ENCODE measurements around the genes DLX5 and ASNS.

- PRO-cap, result no peak
- RRBS, result no CpG with 5 or more reads among the region's 5 CpGs
Observed at GRCh38 chr7:95595254-95595625, 1.1 kb downstream of the PDK4 start.

DNA sequence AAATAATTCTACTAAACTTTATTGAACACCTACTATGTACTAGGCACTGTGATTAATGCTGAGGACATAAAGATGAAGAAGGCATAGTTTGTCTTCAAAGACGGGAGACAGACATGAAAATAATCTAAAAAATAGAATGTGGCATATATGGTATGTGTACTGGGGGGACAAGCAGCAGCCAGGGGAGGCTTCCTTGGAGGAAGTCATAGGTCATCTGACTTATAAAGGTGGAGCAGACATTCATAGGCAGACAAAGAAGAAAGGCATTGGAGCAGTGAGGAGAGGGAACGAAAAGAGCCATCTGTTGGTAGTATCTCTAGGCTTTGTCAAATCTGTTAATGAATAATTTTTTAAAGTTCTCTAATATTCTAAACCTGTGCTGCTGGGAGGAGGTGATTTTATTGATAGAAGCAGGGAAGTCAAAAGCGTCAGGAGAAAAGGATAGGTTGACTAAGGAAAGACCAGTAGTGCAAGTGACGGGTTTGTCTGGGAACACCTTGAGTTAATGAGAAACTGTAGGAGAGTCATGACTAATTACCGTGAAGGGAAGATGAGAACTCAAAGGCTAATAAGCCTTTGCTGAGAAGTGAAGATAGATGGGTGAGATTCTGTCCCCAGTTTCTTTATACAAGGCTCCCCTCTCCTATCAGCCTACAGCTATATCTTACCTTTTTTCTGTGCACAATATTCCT is 4.9 kb upstream of the PDK4 start:
- PRO-cap, result no peak
- RRBS, result no CpG with 5 or more reads among the region's 5 CpGs

DNA sequence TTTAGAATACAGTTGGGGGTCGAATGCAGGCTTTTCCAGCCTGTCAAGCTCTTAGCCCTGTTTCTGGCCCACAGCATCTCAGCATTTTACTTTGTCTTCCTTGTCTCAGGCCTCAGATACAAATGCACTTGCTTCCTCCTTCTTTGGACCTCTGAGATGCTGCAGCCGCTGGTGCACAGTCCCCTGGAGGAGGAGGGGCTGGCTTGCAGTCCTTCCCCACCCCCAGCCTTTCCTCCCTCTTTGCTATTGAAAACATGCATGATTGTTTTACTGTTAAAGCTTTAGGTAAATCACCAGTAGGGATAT is 1.8 kb downstream of the DYNC1I1 start:
- PRO-cap, result no peak
- RRBS, result no CpG with 5 or more reads among the region's 2 CpGs

- PRO-cap, result no peak
- RRBS, result no CpG with 5 or more reads among the region's 10 CpGs
Observed at GRCh38 chr7:95979828-95980612, 207.7 kb downstream of the DYNC1I1 start.

DNA sequence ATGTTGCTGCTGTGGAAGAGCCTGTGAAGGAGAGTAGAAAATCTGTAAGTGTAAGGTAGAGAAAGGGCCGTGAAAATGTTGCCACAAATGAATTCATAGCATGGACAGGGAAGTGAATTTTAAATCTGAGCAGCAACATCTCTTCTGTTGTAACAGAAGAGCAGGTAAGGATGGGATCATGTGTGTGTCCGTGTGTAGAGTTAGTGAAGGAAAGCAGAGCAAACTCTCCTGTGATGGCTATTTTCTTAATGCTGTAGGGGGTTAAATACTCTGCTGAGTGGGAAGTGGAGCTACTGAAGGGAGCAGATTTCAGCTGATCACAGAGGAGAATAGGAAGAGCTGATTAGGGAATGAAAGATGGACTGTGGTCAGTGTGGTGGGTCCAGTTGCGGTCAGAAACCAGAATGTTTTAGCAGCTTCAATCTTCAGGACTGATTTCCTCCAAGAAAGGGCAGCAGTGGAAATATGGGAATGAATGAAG is 272.2 kb downstream of the DYNC1I1 start:
- PRO-cap, result no peak
- RRBS, result no CpG with 5 or more reads among the region's 3 CpGs

GRCh38 chr7:96045164-96045726 is 272.9 kb downstream of the DYNC1I1 start:
- PRO-cap, result no peak
- RRBS, result no CpG with 5 or more reads among the region's 3 CpGs

- PRO-cap, result unidirectional peak, plus-strand start at chr7:96075630; unidirectional peak, plus-strand start at chr7:96075698
- RRBS, result 3% methylated on average over 7 of the region's 23 CpGs
Observed at GRCh38 chr7:96075315-96075797, 246.5 kb downstream of the SLC25A13 start.

DNA sequence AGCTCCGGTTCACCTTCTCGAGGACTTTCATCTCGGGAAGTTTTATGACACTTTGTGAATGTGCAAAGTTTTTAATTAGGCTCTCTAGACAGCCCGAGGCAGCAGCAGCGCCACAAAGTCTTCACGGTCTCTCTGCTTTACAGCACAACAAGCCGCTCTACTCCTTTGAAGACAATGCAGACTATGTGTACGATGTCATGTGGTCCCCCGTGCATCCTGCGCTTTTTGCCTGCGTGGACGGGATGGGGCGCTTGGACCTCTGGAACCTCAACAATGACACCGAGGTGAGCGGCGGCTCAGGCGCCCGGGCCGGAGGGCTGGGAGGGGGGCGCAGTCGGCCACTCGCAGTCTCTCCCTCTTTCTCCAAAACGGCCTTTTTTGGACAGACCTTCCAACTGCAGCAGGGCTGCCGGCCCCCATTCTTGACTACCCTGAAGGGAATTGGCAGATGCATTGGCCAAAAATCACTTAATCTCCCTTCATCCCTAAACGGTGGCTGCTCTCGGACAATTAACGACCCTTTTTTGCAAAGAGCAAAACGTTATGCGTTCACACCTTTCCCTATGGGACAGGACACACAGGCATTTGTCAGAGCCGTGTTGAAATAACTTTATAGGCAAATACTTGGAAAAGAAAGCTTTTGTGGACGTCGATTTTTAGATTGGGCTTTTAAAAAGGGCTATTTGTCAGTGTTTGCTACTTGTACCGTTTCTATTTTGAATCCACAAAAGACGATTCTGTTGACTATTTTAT is 245.8 kb downstream of the SLC25A13 start:
- PRO-cap, result unidirectional peak, minus-strand start at position 275 of the sequence
- RRBS, result 3% methylated on average over 5 of the region's 34 CpGs

- PRO-cap, result no peak
- RRBS, result no CpG with 5 or more reads among the region's 1 CpG
Observed at GRCh38 chr7:96162635-96163352, 159.1 kb downstream of the SLC25A13 start.

DNA sequence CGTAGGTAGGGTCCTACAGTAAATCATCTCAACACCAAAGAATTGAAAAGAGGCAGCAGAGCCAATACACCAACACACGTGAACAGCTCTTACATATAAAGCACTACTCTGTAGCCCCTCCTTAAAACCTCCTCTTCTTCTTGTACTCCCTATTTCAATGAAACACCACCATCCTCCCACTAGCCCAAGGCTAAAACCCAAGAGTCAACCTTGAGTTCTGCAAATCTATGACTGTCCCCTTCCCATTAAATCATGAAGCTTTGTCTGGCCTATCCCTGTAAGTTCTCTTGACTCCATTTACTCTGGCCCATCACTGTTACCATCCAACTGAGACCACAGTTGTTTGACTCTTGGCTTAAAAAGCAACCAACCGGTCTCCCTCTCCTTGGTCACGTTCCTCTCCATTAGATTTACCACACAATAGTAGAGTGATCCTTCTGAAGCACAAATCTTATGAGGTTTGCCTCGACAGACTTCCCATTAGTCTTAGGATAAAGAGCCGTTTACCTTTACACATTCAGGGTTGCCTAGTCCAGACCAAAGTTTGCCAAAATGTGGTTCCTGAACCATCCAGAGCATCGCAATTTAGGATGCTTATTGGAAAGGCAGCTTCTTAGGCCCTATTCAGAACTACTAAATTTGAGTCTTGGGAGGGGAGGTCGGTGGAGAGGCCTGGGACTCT is 119.1 kb downstream of the SLC25A13 start:
- PRO-cap, result no peak
- RRBS, result no CpG with 5 or more reads among the region's 8 CpGs

GRCh38 chr7:96263256-96264055 is 58.4 kb downstream of the SLC25A13 start:
- PRO-cap, result no peak
- RRBS, result no CpG with 5 or more reads among the region's 6 CpGs

- PRO-cap, result no peak
- RRBS, result no CpG with 5 or more reads among the region's 6 CpGs
Observed at GRCh38 chr7:96302634-96303574, 19.0 kb downstream of the SLC25A13 start.

- PRO-cap, result no peak
- RRBS, result no CpG with 5 or more reads among the region's 6 CpGs
Observed at GRCh38 chr7:96548530-96549142, 161.0 kb downstream of the SEM1 start.

- PRO-cap, result no peak
- RRBS, result 5% methylated on average over 40 of the region's 98 CpGs
Observed at GRCh38 chr7:97005847-97006961, 851 bp downstream of the DLX6 start.

DNA sequence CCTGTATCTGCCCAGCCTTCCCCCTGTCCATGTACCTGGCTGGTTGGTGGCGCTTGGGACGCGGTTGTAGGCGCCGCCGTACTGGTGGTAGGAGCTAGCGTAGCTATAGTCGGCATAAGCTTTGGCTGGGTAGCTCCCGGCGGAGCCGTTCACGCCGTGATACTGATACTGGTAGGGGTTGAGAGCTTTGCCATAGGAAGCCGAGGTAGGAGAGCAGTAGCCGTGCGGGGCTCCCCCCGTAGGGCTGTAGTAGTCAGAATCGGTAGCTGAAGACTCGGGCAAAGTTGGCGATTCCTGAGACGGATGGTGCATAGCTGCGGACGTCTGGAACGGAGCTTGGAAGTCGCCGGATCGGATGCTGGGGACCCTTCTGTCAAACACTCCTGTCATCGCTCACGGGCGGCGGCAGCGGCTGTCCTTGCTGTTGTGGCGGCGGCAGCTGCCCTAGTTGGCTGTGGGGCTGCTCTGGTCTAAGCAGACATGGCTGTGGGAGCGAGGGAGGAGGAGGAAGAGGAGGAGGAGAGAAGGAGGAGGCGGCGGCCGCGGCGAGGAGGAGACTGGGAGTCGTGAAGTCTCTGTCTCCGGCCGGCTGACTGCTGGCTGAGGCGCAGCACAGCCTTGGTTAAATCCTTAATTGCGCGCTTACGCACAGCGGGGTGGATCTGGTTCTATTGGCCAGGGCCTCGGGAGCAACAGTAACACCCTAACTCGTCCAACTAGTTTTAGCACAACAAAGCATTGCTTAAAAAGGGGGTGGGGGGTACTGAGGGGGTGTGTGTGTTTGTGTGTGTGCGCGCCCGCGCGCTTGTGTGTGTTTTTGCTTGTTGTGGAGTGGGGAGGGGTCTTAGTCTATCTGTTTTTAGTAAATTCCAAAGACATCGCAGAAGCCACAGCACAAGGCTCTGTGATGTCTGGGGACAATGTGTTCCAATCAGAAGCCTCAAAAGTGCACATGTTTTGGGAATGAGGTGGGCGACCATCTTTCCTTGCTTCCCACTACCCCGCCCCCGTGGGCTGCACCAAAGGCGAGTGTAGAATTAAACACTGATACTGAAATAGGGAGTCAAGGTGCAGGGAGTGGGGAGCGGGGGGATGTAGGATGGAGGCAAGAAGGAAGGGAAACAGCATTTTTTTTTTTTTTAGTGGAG is at the start of gene DLX5:
TSS of gene DLX5 (minus strand) at position 598 of the 1,148 bp plus-strand sequence.
- PRO-cap, result unidirectional peak, minus-strand start at position 595 of the sequence
- RRBS, result 0% methylated on average over 5 of the region's 61 CpGs

GRCh38 chr7:97871578-97872686 is at the start of gene ASNS:
Gene ASNS, minus strand, starts transcription at chr7:97872408.
- PRO-cap, result bidirectional peak, plus-strand start at chr7:97872290, minus-strand start at chr7:97872113; bidirectional peak, plus-strand start at chr7:97872543, minus-strand start at chr7:97872427
- RRBS, result 2% methylated on average over 16 of the region's 80 CpGs

DNA sequence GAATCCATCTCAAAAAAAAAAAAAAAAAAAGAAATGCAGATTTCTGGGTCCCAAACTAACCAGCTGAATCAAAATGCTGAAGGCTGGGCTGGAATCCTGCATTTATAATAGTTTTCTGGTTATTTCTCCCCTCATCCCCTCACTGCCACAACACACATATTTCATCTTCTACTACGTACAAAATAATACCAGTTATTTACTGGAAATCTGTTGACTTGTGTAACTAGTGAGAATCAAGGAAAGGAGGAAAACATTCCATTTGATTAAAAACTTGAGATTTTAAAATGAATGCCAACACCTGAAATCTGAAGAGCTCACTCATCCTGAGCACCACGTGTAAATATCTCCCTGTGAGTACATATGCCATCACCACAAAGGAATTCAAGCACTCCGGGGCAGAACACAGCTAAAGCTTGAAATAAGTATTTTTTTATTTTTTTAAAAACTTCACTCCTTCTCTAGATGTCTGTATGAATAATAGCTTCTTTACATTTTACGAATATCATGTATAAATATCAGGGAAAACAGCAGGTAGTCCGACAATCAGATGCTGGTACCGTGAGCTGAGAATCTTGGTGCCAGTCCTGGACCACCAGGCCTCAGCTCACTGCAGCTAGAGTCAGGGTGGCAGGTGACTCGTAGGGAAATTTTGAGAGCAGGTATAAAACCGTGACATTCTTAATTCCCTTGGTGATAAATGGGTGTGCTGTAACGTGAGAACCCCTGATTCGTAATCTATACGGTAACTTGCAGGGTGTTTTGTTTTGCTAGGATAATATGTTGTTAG is 12.6 kb downstream of the LMTK2 start:
- PRO-cap, result no peak
- RRBS, result no CpG with 5 or more reads among the region's 11 CpGs

DNA sequence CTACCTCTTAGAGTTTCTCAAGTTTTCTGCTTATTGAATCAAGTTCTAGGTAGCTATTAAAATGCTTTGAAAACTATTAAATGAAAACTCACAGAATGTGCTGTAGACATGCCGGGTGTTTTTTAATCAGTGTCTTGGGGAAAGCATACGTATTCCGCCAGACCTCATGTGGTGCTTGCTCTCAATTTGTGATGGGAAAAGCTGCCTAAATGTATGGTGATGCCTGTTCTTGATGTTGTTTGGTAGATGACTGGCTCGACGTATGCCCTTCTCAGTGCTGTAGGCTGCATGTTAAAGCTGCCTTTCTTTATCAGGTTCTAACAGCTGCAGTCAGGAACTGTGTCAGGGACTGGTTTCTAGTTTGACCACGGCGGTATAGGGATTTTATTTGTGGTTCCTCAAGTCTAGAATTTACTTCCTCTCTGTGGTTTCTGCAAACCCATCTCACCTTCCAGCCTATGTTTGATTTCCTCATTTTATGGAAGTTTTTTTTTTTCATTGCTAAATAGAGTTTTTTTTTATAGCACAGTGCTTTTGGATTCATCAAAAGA is 26.4 kb downstream of the LMTK2 start:
- PRO-cap, result no peak
- RRBS, result no CpG with 5 or more reads among the region's 7 CpGs

- PRO-cap, result no peak
- RRBS, result no CpG with 5 or more reads among the region's 8 CpGs
Observed at GRCh38 chr7:98133551-98134524, 27.2 kb downstream of the LMTK2 start.

GRCh38 chr7:98177347-98178240 is 33.6 kb upstream of the BHLHA15 start:
- PRO-cap, result no peak
- RRBS, result no CpG with 5 or more reads among the region's 13 CpGs